PFSK-1 (cell line): ENCODE data around the genes PLIN3 and CATSPERD.

DNA sequence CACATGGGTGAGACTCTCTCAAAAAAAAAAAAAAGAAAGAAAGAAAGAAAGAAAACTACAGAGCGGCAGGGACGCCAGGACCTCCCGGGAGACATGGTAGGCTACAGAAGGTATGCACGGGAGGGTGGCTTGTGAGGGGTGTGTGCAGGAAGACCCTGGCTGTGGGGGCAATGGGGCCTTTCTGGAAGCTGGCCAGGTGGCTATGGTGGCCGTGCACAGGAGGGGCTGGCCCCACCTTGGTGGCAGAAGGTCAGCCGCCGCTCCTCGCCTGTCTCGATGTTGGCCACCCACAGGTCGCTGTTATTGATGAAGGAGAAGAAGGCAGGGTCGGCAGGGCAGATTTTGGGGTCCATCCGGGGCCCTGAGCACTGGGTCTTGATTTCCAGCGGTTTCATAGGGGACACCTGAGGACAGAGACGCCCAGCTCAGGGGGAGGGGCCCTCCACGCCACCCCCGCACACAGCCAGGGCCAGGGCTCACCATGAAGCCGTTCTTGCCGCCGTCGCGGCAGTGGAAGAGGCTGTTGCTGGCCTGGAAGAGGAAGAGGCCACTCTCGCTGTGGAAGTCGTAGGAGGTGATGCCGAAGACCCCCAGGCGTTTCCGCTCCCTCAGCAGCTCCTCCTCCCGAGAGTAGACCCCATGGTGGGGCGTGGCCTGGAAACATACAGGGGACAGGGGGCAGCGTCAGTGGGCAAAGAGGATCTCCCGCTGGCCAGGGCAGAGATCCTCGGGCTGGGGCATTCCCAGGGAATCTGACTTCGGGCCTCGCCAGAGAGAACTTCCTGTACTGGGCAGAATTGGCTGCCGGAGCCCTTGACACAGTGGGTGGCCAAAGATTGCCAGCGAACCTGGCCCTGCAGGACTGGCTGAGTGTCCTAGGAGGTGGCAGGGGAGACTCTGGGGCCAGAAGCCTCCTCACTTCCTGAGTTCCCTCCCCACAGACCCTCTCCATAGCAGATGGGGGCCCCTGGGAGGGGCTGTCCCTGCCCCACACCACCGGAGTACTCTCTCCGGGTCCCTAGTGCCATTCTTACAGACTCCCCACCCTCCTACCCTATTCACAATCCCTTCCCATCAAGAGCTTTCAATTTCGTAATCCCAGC is 19.6 kb downstream of the DPP9 start:
- RRBS, result no CpG with 5 or more reads among the region's 38 CpGs

DNA sequence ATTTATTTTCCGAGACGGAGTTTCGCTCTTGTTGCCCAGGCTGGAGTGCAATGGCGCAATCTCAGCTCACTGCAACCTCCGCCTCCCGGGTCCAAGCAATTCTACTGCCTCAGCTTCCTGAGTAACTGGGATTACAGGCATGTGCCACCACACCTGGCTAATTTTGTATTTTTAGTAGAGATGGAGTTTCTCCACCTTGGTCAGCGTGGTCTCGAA is 502 bp upstream of the TICAM1 start:
- RRBS, result no CpG with 5 or more reads among the region's 8 CpGs

DNA sequence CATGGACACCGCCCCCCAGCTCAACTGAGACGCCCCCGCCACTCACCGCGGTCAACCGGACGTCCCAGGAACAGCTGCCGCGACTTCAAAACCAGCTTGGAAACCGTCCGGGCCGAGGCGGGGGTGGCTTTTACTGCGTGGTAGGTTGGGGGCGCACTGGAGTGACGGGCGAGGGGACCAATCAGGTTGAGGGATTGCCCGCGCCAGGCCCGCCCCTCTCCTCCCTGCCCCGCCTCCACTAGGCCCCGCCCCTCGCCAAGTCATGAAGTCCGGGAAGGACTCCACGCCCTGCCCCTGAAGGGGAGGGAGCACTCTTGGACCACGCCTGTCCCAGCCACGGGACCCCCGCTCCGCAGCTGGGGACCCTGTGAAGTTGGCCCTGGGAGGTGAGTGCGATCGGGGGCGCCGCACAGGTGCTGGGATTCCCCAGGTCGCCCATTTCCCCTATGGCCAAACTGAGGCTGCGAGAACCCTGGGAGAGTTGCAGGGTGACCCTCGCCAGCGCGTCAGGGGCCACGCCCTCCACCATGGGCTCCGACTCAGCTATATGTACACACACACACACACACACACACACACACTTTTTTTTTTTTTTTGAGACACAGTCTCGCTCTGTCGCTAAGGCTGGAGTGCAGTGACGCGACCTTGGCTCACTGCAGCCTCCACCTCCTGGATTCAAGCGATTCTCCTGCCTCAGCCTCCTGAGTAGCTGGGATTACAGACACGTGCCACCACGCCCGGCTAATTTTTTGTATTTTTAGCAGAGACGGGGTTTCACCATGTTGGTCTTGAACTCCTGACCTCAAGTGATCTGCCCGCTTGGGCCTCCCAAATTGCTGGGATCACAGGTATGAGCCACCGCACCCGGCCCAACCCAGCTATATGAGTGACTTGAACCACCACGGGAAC is at the start of gene PLIN3:
Gene PLIN3, minus strand, starts transcription at position 105 of the 909 bp plus-strand sequence.
- RRBS, result 15% methylated on average over 13 of the region's 53 CpGs

DNA sequence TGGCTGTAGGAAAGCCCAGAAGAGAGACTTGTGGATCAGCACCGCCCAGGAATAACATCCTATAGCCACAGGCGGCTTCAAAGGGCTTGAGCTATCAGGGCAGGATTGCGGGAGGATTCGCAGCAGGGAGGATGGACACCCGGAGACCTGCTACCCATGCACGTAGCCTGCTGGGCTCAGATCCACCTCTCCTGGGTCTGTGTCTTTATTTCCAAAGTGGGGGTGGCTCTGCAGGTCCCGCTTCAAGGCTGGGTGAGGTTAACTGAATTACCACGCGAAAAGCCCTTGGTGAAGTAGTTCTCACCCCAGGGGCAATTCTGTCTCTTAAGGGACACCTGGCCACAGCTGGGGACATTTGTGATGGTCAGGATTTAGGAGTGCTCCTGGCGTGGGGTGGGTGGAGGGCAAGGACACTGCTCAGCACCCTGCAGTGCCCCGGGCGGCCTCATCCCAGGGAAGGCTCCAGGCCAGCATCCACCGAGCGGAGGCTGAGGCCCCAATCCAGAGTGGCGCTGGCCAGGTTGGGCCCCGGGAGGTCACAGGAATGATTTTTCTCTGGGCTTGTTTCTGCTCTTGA is 14.9 kb downstream of the KDM4B start:
- RRBS, result 92% methylated on average over 4 of the region's 16 CpGs

DNA sequence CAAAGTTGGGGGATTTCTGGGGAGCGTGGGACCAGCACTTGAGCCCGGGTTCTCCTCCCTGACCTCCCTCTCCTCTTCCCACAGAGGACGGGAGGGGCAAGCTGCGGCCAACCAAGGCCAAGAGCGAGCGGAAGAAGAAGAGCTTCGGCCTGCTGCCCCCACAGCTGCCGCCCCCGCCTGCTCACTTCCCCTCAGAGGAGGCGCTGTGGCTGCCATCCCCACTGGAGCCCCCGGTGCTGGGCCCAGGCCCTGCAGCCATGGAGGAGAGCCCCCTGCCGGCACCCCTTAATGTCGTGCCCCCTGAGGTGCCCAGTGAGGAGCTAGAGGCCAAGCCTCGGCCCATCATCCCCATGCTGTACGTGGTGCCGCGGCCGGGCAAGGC is 162.1 kb downstream of the KDM4B start:
- RRBS, result 90% methylated on average over 7 of the region's 18 CpGs

DNA sequence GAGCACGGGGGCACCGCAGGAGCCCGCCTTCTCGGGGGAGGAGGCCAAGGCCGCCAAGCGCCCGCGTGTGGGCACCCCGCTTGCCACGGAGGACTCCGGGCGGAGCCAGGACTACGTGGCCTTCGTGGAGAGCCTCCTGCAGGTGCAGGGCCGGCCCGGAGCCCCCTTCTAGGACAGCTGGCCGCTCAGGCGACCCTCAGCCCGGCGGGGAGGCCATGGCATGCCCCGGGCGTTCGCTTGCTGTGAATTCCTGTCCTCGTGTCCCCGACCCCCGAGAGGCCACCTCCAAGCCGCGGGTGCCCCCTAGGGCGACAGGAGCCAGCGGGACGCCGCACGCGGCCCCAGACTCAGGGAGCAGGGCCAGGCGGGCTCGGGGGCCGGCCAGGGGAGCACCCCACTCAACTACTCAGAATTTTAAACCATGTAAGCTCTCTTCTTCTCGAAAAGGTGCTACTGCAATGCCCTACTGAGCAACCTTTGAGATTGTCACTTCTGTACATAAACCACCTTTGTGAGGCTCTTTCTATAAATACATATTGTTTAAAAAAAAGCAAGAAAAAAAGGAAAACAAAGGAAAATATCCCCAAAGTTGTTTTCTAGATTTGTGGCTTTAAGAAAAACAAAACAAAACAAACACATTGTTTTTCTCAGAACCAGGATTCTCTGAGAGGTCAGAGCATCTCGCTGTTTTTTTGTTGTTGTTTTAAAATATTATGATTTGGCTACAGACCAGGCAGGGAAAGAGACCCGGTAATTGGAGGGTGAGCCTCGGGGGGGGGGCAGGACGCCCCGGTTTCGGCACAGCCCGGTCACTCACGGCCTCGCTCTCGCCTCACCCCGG is 182.6 kb downstream of the KDM4B start:
- RRBS, result 90% methylated on average over 13 of the region's 49 CpGs

DNA sequence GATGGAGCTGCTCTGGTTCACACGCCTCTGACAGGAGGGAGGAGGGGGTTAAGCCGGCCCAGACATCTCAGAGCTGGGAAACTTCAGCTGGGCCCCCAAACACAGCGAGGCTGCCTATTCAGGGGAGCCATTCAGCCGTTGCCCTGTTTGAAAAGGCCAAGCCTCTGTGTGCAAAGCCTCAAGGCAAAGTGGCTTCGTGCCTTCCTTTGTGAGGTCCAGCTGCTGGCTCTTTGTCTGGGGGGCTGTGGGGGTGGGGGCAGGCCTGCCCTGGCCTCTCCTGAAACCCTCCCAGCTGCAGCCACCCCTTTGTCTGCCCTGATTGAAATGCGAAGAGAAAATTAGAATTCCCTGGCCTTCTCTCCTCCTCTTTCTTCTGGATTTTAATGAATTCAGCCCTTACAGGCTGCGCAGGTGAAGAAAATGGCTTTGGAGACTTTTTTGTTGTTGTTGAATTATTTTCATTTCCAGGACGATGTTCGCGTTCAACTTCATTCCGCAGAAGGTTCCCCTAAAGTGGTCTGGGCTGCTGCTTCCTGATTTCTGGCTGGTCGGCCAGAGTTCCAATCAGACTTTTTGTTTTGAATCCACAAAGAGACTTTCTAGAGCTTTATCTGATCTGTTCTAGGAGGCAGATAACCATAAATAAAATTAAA is 147.2 kb downstream of the PTPRS start:
- RRBS, result no CpG with 5 or more reads among the region's 12 CpGs

DNA sequence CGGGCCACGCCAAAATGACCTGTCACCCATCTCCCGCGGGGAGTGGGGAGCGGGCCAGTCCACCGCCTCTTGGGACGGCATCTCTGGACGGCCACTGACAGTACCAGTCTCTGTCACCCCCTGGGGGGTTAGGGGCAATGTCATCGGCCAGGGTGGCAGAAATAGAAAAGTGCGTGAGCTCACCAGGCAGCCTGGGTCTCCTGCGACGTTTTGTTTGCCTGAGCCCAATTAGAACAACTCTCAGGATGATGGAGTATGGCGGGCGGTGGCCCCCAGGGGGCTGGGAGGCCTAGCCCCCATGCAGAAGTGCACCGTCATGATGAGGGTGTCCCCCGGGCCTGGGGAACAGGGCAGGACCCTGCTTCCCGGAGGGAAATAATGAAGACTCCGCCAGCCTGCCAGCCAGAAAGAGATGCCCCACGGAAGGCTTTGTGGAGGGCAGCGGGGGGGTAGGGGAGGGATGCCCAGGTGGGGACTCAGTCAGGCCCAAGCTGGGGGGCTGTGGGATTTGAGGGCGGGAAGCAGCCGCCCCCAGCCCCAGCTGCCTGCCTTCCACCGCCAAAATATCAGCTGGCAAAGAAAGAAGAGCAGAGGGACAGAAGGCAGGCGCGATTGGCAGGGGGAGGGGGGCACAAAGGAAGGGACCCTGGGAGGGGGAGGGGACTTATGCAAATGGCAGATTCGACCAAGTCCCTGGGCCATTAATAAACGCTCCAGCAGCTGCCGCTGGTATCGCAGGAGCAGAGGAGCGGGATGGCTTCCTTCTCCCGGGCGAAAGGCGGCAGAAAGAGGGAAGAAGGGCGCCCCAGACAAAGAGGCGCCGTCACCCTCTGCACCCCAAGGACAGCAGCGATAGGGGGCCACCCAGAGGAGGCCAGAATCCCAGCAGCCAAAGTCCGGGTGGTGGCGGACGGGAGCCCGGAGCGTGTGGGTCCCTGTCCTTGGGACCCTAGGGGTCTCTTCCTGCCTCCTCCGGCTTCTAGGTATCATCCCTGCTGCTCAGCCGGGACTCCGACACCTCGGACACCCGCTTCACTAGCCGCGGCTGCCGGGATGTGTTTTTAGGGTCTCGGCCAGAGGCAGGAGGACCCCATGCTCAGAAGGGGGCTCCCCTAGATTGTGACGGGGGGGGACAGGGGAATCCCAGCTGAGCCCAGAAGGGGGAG is 2.2 kb downstream of the PTPRS start:
- RRBS, result 93% methylated on average over 11 of the region's 52 CpGs

DNA sequence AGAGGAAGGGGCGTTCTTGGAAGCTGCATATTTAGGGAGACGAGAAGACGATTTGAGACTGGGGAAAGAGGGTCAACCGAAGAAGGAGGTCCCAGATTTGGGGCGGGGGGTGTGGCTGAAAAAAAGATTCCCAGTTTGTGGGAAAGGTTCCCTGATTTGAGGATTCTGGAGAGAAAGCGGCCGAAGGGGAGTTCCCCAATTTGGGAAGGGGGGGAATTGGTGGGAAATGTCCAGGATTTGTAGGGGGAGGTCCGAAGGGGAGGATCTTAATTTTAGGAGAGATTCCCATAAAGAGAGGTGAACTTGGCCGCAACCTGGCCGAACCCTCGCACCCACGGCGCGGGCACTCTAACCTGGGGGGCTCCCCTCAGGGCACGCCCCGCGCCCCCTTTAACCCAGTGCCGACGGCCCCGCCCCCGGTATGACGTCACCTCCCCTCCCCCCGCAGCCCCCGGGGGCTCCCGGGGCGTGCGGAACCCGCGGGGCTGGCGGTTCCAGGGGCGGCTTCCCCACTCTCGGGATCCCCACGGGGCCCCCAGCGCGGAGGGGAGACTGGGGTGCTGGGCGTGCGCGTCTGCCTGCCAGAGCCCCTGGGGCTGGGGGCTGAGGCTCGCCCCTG is 1.2 kb downstream of the PTPRS start:
- RRBS, result 0% methylated on average over 3 of the region's 39 CpGs

GRCh38 chr19:5435996-5437010 is 18.9 kb upstream of the ZNRF4 start:
- RRBS, result no CpG with 5 or more reads among the region's 47 CpGs

DNA sequence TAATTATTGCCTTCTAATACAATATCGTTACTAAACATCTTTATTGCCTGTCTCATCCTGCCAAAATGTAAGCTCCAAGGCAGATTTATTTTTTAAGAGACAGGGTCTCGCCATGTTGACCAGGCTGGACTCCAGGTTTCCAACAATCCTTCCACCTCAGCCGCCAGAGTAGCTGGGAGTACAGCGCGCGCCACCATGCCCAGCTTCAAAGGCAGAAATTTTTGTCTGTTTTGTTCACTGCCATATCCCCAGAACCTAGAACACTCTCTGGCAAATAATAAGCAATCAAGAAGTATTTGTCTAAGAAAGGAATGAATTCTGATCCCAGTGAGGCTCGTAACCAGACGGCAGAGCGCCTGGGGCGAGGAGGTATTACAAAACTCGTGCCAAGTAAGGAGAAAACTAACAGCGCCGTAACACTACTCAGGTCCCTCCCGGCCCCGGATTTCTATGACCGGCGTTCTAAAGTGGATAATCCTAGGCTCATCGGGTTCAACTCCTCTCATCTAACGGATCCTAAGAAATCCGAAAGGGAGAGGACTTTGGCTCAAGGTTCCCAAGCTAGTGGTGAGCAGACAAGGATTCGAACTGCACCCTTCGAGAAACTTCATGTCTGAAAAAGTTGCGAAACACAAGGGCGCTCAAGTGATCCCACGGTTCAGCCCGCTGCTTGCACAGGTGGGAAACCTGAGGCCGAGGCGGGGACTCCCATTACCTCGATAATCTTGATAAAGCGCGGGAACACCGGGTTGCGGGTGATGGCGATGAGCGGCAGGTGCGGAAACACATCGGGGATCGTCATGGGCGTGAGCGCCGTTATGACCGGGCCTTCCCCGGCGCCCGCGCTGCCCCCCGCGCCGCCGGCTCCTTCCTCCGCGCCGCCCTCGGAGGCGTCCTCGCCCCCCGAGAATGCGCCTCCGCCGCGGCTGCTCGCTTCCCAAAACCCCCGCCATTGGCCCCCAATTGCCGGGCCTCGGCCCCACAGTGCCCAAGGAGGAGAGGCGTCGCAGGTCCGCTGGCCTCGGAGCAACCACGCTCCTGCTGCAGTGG is 632 bp downstream of the LONP1 start:
- RRBS, result 2% methylated on average over 21 of the region's 70 CpGs

GRCh38 chr19:5720490-5720877 is at the start of gene CATSPERD:
CATSPERD (plus strand) TSS chr19:5720637.
- RRBS, result under 1% methylated on average over 10 of the region's 33 CpGs

DNA sequence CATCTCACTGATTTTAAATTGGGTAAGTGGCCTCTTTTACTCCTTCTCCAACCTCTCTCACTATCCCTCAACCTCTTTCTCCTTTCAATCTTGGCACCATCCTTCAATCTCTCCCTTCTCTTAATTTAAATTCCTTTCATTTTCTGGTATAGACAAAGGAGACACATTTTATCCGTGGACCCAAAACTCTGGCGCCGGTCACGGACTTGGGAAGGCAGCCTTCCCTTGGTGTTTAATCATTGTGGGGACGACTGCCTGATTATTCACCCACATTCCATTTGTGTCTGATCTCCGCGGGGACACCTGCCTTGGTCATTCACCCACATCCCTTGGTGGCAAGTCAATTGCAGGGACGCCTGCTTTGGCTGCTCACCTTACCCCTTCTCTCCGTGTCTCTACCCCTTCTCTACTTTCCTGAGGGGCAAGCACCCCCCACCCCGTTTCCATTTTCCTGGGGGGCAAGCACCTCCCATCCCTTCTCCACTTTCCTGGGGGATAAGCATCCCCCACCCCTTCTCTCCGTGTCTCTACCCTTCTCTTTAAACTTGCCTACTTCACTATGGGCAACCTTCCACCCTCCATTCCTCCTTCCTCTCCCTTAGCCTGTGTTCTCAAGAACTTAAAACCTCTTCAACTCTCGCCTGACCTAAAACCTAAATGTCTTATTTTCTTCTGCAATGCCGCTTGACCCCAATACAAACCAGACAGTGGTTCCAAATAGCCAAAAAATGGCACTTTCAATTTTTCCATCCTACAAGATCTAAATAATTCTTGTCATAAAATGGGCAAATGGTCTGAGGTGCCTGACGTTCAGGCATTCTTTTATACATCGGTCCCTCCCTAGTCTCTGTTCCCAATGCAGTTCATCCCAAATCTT is 8.5 kb upstream of the FUT6 start:
- RRBS, result no CpG with 5 or more reads among the region's 15 CpGs

DNA sequence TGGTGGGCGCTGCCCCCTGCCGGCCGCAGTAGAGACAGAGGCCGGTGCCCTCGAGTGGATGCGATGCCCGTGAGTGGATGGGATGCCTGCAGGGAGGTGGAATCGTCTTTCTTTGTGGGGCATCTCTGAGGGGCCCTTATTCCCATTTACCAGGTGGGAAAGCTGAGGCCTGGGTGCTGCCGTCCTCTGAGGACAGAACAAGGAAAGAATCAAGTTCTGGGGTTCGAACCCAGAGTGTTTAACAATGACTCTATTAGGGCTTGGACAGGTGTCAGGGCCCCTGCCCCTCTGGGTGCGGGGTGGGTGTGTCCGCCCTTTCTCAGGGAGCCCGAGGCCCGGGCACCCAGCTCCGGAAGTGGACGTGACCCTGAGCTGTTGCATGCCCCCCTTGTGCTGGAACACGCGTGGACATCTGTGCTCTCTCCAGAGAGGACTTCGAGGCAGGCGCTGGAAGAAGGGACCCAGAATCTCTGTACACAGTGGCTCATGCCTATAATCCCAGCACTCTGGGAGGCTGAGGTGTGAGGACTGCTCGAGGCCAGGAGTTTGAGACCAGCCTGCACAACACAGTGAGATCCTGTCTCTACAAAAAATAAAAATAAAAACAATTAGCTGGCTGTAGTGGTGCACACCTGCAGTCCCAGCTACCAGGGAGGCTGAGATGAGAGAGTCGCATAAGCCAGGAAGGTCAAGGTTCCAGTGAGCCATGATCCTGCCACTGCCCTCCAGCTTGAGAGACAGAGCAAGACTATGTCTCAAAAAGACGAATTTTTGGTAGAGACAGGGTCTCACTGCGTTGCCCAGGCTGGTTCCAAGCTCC is 10.7 kb downstream of the NDUFA11 start:
- RRBS, result 12% methylated on average over 2 of the region's 24 CpGs

DNA sequence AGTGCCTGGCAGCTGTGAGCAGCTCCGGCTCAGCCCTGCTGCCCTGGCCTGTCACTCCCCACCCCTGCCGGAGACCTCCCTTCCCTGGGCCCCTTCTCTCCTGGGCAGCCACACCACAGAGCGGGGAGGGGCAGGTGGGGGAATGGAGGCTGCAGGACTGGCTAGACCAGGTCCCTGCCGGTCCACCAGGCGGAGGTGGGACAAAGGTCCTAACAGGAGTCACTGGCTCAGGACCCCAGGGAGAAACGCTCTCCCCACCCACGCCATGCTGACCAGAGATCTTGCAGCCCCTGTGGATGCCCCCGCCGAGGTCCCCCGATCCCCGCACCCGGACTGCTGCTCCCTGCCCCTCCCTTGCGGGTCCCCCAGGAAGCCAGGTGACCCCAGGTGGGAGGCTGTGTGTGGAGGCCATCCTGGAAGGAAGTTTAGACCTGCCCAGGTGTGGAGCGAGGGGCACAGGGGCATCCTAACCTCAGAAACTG is 1.3 kb downstream of the CAPS start:
- RRBS, result 90% methylated on average over 3 of the region's 14 CpGs

GRCh38 chr19:5926547-5927075 is 12.6 kb downstream of the CAPS start:
- RRBS, result no CpG with 5 or more reads among the region's 10 CpGs

DNA sequence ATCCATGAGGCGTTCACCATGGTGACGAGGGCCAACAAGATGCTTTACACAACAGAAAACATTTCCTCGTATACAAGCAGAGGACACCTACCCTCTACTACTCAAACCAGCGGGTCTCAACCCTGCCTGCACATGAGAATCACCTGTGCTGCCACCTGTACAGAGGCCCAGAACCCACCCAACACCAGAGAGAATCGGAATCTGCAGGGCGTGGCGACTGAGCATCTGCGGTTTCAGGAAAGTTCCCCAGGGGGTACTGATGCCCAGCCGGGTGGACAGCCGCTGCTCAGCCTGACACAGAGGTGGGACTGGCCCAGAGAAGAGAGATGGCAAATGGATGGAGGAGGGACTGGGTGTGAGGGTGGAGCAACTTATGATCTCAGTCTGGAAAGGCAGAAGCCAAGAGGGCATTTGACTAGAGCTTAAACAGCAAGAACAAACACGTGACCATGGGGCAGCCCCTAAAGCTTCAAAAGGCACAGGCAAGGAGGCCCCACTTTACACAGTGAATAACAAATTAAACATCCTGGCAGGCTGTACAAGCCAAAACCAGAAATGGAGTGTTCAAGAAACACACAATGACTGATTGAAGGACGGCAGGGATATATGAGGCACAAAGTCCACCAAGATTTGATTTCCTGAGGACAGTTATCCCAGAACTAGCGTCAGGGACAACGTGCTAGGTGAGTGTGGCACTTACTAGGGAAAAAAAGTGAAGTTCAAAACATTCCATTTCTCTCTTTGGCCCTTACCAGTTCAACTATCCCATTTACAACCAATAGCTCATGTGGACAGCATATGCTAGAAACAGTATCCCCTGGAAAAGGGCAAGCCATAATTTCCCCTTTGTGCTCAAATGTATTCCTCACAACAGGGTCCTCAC is 3.1 kb downstream of the RANBP3 start:
- RRBS, result no CpG with 5 or more reads among the region's 14 CpGs

- RRBS, result 92% methylated on average over 7 of the region's 39 CpGs
These were observed 64.1 kb upstream of the RANBP3 start for GRCh38 chr19:6041638-6042822.

DNA sequence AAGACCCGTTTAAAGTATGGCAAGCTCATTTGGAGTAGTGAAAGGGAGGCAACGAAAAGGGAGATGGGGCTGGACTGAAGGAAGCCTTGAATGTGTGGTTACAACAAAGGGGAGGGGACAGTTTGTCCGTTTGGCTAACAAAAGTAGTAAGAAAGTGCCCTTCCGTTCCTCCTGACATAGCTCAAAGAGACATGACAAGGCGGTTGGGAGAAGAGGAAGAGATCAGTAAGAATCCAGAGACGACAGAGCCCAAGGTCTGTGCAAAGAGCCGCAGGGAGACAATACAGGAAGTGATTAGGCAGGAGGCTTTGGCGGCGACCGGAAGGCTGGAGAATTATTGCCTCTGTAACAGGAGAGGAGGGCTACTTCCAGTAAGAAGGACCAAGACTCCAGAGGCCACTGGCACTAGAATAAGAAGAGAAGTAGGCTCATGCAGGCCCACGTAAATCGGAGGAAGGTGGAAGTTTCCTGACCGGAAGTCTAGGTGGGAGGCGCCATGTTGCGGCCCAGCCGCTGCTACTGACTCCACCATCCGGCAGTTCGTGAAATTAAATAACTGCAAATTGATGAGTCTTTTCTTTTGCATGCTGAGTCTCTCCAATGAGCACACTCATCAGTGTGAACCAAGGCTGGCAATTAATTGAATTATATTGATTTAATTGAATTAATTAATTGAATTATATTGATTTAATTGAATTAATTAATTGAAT is 10.0 kb downstream of the RFX2 start:
- RRBS, result 2% methylated on average over 5 of the region's 18 CpGs

DNA sequence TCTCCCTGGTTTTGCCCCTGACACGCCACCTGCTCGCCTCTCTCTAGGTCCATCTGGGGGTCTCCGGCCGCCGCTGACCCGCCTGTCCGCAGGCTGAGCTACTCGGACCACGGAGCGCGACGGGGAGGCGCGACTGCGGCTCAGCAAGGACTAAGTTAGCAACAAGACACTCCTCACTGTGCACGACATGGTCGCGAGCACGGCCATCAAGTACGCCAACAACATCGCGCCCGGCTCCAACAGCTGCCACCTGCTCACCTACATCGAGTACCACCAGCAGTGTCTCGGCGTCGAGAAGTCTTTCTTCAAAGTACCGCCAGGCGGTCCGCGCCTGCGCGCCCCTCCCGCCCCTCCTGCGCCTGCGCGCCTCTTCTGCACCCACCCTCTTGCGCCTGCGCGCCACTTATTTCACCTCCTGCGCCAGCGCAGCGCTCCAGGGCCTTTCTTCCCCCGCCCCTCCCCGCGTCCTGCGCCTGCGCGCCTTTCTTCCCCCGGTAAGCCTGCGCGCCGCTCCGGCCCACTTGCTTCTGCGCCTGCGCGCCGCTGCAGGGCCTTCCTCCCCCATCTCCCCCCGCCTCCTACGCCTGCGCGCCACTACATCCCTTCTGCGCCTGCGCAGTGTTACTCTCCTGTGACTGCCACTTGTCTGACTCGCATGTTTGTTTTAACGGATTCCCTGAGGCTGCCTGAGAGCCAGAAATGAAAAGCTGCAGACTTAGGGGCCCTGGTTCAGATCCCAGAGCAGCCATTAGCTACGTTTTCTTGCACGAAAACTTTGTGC is 63.9 kb downstream of the ACSBG2 start:
- RRBS, result no CpG with 5 or more reads among the region's 68 CpGs